Heart (tissue), 3 donors: ENCODE measurements around the gene CHURC1.

GRCh38 chr14:64723982-64724801 lies 20.0 kb downstream of the PLEKHG3 start:
- RAMPAGE, long total RNA, 2 experiments = no peak in any of the 2 experiments

DNA sequence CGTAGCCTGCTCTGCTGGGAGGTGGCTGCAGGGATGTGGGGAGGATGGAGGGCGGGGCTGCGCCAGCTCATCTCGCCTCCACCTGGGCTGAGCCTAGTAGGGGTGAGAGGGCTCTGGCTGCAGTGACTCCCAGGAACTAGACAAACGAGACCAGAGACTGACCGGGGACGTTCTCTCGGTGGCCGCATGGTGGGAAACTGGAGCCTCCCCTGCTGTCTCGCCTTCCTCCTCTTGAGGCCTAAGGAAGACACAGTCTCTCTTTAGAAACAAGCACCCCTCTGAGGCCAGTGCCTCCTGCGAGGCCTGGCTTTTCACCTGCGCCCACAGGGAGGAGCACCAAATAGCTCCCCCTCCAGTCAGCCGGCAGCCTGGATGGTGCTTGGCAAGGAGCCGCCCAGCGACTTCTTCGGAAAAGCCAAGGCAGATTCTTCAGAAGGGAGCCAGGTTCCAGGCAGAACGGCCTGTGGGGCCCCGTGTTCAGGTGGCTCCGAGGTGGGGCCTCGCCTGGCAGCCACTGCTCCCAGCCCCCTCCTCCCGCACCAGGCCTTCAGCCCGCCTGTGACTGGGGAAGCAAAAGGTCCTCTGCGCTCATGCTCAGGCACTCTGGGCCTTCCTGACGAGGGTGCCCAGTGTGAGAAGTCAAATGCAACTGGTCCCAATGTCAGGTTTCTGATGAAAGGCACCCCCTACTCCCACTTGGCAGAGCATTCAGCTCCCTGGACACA lies 62.5 kb downstream of the PLEKHG3 start:
- RAMPAGE, long total RNA, 2 experiments = no peak in any of the 2 experiments

- RAMPAGE, long total RNA, 2 experiments = no peak in any of the 2 experiments
Measured at GRCh38 chr14:64854830-64855206, 24.9 kb downstream of the SPTB start.

- RAMPAGE, long total RNA, 2 experiments = no peak in any of the 2 experiments
Measured at GRCh38 chr14:64880353-64880995, 767 bp upstream of the SPTB start.

GRCh38 chr14:64914017-64914541 lies at the start of gene CHURC1:
Gene CHURC1 (plus strand): TSS chr14:64914455.
- RAMPAGE, long total RNA, 2 experiments = start-site peak on the plus strand in 2 of 2 experiments, at chr14:64914454-64914481 at its widest, 662 to 2,274 reads per replicate

- RAMPAGE, long total RNA, 2 experiments = no peak in any of the 2 experiments
Measured at GRCh38 chr14:64947458-64948254, 5.1 kb upstream of the GPX2 start.

- RAMPAGE, long total RNA, 2 experiments = no peak in any of the 2 experiments
Measured at GRCh38 chr14:65032237-65032873, 45.7 kb downstream of the FNTB start.

GRCh38 chr14:65073639-65074154 lies 28.6 kb downstream of the MAX start:
- RAMPAGE, long total RNA, 2 experiments = no peak in any of the 2 experiments

DNA sequence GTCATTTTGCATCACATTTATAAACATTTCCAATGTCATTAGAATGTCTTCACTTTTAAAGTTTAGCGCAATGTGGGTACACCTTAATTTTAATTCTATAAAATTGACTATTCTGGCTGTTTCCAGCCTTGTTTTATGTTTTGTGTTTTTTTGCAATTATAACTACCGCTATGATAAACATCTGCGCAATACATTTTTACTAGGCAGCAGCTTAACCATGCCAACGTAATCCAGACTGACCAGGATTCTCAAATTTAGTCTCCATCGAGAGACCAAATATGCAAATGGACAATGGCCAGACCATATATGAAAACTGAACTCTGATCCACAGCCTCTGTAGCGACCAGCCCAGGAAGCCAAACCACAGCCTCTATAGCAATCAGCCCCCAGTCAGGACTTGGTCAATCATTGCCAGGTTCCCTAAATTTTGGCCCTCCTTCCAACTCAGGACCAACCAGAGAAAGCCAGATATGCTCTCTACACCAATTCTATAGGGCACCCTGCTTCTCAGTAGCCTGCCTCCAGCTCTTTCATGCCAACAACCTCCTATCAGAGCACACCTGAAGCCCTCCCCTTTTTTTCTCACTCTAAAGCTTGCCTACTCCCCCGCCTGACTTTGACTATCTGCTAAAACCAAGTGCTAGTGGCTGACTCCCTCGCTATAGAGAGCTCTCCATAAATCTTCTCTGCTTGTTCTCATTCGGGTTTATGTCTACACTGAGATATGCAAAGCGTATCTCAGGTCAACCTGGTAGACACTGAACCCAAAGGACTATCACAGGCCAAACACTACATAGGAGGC lies 110.7 kb upstream of the FUT8 start:
- RAMPAGE, long total RNA, 2 experiments = no peak in any of the 2 experiments

DNA sequence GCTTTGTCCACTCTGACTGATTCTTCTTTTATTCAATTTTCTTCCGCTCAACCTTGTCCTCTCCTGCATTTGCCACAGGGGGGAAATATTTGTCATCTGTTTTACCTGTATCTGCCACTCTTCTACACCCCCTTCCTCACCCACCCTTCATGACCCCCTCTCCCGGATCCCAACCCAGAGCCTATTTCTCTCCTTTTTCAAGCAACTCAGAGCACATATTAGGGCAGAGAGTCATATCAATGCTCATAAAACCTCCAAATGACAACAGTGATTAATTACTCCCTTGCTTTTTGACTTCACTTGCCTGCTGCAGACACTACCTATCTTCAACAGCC lies 340.9 kb downstream of the FUT8 start:
- RAMPAGE, long total RNA, 2 experiments = no peak in any of the 2 experiments

- RAMPAGE, long total RNA, 2 experiments = no peak in any of the 2 experiments
Measured at GRCh38 chr14:66508663-66509879, 1.1 kb downstream of the GPHN start.

GRCh38 chr14:66979302-66979829 lies 209.9 kb upstream of the GARIN2 start:
- RAMPAGE, long total RNA, 2 experiments = no peak in any of the 2 experiments

DNA sequence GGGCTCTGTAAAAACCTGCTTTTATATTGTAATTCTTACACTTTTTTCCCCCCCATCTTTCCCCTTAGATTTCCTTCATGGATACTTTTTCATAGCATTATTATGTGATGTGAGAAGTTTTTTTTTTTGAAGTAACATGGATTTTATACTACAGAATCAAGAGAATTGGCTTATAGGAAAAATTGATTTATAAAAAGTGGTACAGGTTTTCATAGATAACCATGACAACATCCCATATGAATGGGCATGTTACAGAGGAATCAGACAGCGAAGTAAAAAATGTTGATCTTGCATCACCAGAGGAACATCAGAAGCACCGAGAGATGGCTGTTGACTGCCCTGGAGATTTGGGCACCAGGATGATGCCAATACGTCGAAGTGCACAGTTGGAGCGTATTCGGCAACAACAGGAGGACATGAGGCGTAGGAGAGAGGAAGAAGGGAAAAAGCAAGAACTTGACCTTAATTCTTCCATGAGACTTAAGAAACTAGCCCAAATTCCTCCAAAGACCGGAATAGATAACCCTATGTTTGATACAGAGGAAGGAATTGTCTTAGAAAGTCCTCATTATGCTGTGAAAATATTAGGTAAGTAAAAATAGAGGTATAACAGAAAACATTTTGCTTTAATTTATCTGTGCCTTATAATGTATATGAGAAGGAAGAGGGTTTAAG lies 37.9 kb downstream of the PALS1 start:
- RAMPAGE, long total RNA, 2 experiments = no peak in any of the 2 experiments

GRCh38 chr14:67392978-67393400 lies 19.0 kb downstream of the PLEK2 start:
- RAMPAGE, long total RNA, 2 experiments = no peak in any of the 2 experiments

- RAMPAGE, long total RNA, 2 experiments = no peak in any of the 2 experiments
Measured at GRCh38 chr14:67416074-67416767, 4.3 kb upstream of the PLEK2 start.

DNA sequence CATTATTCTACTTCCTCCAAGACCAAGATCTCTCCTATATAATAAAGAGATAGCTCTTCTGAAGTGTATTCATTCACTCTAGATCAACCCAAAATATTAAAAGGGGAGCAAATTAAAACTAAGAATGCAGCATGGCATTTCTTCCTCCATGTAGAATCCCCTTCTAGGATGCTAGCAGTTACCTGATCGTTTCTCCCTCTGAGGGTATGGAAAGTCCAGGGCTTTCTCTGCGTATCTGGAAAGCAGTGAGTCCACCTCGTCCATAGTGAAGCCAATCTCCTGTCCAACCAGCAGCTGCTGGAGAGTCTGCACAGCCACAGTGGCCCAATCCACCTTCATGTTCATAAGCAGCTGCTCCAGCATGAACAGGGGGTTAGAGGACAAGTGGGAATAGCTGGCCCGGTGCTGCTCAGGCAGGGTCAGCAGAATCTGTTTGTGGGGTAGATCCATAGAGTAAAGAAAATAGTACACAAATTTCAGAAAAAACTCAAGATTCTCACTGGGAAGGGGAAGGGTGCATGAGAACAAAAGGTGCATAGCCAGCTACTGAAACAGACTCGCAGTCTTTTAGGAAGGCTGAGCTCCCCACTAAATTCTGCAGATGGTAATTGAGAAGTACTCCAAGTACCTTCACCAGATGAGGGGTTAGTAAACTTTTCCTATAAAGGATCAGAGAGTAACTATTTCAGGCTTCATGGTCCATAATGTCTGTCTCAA lies 40.6 kb downstream of the ZFYVE26 start:
- RAMPAGE, long total RNA, 2 experiments = no peak in any of the 2 experiments

- RAMPAGE, long total RNA, 2 experiments = no peak in any of the 2 experiments
Measured at GRCh38 chr14:67952941-67954014, 133.7 kb downstream of the RAD51B start.

GRCh38 chr14:68084939-68085601 lies 265.5 kb downstream of the RAD51B start:
- RAMPAGE, long total RNA, 2 experiments = no peak in any of the 2 experiments

- RAMPAGE, long total RNA, 2 experiments = no peak in any of the 2 experiments
Measured at GRCh38 chr14:68172448-68172974, 352.9 kb downstream of the RAD51B start.

- RAMPAGE, long total RNA, 2 experiments = no peak in any of the 2 experiments
Measured at GRCh38 chr14:68379630-68380141, 413.2 kb downstream of the ZFP36L1 start.